Calu3 (cell line): ENCODE measurements around a stretch of chr18.

- PRO-cap: no peak
Measured at GRCh38 chr18:13608489-13609195, 117.7 kb downstream of the FAM210A start.

DNA sequence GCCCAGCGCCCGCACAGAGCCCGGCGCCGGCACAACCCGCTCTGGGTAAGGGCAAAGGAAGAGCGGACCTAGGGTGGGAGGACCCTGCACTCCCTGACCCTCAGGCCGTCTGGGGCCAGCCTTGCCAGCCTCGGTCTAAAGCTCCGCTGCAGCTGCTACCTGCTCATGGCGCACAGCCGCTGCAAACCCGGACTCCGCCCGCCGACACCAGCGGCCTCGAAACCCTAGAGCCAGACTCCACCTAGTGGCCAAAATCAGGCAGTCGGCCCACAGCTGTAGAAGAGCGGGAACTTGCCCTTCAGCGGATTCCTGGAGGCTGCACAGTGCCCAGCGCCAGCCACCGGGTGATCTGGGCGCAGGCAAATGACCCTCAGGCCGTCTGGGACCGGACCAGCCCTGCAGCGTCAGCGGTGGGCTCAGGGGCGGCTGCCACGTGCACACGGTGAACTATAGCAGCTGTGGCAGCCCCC is 84.9 kb downstream of the POTEC start:
- PRO-cap: no peak

- PRO-cap: no peak
Measured at GRCh38 chr18:15010272-15010609, 262.3 kb downstream of the ANKRD30B start.

DNA sequence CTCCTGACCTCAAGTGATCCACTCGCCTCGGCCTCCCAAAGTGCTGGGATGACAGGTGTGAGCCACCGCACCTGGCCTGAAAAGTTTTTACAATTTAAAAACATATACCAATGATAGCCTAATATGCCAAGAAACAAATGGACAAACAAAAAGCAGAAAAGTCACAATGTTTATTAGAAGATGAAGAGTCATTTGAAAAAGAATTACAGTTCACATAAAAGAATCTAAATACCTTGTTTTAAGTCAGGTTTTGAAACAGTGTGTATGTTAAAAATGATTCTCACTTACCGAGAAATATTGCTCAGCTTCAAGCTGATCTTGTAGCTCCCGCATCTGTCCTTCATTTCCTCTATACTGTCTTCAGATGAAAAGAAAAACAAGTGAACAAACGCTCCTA is 129.1 kb downstream of the ROCK1 start:
- PRO-cap: no peak

GRCh38 chr18:21048842-21049281 is 62.8 kb downstream of the ROCK1 start:
- PRO-cap: no peak

- PRO-cap: no peak
Measured at GRCh38 chr18:21131697-21132288, 20.2 kb upstream of the ROCK1 start.

- PRO-cap: no peak
Measured at GRCh38 chr18:21330344-21330783, 88.3 kb downstream of the GREB1L start.

- PRO-cap: no peak
Measured at GRCh38 chr18:21361051-21361709, 119.1 kb downstream of the GREB1L start.

GRCh38 chr18:21605121-21605574 is 4.6 kb upstream of the ESCO1 start:
- PRO-cap: unidirectional peak, minus-strand start at chr18:21605333

- PRO-cap: no peak
Measured at GRCh38 chr18:21672763-21673321, 31.7 kb downstream of the ABHD3 start.

GRCh38 chr18:21741317-21741883 is 808 bp downstream of the MIB1 start:
- PRO-cap: bidirectional peak, plus-strand start at chr18:21741366, minus-strand start at chr18:21741278

GRCh38 chr18:21997827-21998098 is 171.6 kb upstream of the GATA6 start:
- PRO-cap: no peak

DNA sequence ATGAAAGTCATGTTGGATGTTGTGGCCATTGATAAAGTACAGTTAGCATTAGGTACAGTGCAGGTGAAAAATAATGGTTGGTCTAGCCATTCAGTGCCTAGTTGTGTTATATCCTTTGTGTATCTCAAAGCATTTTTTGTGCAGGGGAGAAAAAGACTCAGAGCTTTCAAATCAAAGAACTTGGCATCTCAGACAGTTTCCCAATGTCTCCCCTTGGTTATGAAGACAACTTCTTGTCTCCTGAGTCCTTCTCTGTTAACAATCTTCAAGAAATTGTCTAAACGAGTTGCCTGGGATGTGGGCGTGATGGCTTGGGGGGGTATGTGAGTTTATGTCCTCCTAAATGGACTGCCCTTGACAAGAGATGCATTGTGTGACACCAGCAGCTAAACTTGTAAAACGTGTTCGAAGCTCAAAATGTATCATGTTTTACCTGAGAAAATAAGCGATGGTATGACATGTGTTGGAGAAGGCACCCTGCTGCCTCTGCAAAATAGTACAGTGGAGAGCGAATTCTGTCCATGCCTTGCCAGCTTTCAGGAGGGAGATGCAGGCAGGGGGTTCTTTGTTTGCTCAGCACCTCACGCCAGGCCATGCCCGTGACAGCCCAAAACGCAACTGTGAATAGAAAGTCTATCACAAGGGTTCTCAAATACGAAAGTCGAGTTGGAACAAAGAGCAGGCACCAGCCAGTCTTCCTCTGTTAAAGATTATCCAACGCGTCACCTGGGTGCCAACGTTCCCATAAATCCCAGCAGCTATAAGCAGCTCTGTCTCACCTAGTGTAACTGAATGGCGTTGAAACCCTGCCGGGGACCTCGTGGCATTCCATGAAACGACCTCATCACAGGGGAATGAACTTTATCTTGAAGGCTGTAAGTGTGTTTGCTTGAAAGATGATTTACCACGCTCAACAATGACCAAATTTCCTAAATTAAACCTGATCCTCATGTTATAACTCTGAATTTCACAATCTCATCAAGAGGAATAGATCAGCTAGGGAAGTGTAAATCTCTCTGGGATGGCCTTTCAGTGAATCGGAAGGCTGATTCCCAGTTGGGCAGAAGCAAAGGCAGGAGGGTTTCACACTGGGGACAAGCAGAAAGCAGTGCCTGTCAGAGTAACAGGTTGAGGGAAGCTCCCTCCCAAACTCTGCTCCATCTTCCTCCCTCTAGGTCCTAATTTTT is 85.0 kb upstream of the GATA6 start:
- PRO-cap: bidirectional peak, plus-strand start at position 791 of the sequence, minus-strand start at position 622 of the sequence

GRCh38 chr18:22115555-22115888 is 53.9 kb upstream of the GATA6 start:
- PRO-cap: no peak

- PRO-cap: no peak
Measured at GRCh38 chr18:22180615-22181162, 11.3 kb downstream of the GATA6 start.

GRCh38 chr18:22455186-22455718 is 37.5 kb upstream of the CTAGE1 start:
- PRO-cap: no peak

GRCh38 chr18:22466035-22466555 is 48.4 kb upstream of the CTAGE1 start:
- PRO-cap: bidirectional peak, plus-strand start at chr18:22466326, minus-strand start at chr18:22466115

DNA sequence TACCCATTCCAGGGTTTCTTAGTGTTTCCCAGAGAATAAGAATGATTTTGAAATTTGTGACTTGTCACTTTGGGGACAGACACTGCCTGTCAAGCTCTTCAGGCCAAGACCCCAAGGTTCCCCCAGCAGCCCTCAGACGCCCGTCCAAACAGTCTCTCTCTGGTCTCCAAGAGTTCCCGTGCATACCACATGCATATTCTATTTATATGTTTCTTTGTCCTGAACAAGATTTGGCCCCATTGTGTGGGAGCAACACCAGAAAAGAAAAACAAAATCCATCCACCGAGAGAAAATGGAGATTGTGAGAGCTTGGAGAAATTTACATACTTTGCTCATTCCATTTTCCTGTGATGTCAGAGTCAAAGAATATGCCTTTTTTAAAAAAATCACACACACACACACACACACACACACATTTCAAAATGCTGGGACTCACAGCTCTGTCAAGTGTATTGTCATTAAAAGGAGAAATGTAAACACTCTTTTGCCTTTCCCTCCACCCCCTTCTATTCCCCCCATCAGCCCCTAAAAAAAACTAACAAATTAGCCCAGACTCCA is 52.3 kb upstream of the CTAGE1 start:
- PRO-cap: no peak

DNA sequence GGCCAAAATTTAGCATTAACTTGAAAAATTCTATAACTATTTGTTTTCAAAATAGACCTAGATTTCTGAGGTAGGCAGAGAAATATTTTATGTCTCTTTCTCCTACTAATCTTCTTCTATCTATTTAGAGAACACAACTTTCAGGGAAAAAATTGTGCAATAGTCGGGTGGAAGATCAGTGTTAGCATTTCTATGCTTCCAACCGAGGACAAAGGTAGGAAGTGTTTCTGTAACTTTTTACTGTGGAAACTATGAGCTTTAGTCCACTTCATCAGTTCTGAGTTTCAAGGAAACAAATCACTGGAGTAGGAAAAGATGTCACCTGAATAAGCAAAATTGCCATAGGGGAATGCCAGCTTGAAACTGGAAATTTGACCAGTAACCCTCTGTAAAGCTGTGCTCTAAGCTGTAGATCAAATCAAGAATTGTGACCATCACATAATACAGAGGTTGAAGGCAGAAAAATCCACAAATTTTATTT is 207.7 kb upstream of the CTAGE1 start:
- PRO-cap: no peak

GRCh38 chr18:23053695-23054322 is 81.5 kb upstream of the CABLES1 start:
- PRO-cap: no peak